Colon Carcinoma Metastatic in the Brain (tissue), 2 donors: ENCODE measurements around a stretch of chr1.

GRCh38 chr1:211648963-211649392 is 26.4 kb downstream of the NEK2 start:
- PRO-cap, 2 experiments: no peak in any of the 2 experiments

DNA sequence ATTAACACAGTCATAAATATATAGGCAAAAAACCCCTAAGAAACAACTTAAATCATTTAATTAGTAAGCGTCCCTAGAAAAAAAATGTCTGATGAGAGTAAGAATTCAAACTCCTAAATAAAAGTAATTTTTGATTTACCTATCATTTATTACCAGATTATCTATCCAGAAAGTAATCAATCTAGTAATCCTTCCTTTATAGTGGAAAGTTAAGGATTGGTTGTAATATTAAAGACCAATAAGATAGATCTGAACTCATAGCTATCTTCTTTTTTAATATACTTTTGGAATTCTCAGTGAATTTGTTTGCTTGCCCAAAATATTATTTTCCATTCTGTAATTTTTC is 71.0 kb upstream of the NEK2 start:
- PRO-cap, 2 experiments: no peak in any of the 2 experiments

DNA sequence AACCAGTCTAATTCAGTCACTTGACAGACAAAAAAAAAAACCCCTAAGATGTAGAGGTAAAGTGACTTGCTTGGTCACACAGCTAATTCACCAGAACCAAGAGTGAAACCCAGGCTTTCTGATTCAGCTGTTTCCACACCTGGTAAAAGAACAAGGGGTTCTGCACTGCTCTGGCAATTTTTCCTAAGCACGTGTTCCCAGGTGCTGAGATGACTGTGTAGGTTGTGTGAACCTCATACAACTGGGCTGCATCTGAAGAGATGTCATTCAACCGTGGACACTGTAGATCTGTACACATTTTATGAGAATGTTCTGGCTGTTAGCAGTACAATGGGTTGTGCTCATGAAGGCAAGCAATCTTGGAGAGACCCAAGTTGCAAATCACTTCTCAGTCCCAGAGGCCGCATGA is 95.5 kb downstream of the INTS7 start:
- PRO-cap, 2 experiments: no peak in any of the 2 experiments

- PRO-cap, 2 experiments: no peak in any of the 2 experiments
Observed at GRCh38 chr1:212067920-212068454, 32.4 kb downstream of the DTL start.

DNA sequence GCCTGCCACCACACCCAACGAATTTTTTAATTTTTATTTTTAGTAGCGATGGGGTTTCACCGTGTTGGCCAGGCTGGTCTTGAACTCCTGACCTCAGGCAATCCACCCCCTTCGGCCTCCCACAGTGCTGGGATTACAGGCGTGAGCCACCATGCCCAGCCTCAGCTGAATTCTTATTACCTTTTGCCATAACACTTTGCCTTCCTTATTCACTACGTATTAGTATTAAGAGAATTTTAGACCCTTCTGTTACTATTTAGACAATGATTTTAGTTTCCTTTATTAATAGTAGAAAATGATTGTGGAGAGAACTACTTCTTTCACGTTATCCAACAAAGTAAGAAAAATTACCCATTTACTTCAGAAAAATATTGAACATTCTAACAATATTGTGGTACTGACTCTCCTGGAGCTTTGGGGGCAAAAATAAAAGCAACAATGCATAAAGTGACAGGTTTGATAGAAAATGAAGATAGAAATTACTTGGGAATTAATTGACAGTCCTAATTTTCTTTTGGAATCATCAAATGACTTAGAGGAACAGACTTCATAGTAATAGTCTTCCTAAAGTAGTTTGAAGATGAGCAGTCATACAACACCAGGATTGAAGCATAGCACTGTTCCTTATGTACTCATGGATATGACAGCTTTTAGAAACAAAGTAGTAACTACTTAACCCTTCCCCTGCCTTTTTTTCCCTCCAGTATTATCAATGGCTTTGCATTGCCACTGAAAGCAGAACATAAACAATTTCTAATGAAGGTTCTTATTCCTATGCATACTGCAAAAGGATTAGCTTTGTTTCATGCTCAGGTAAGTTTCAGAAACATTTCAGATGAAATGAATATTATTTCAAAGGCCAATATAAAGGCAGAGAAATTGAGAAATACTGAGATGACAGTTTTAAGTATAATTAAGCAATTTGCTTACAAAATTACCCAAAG is 62.7 kb downstream of the PPP2R5A start:
- PRO-cap, 2 experiments: no peak in any of the 2 experiments

DNA sequence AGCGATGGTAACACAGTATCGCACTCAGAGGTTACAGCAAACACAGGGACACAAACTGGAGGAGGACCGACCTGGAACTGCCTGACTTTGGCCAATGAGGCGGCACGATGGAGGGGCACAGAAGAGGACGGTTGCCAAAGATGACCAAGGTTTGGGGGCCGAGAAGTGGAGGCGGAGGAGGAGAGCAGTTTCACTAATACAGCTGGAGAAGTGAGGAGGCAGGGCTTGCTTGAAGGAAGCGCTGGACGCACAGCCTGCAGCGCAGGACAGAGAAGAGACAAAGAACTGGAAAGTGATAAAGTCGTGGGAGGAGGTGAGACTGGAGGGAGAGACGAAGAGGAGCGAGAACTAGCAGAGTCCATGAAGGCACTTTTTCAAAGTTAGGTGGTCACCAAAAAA is 860 bp downstream of the PACC1 start:
- PRO-cap, 2 experiments: no peak in any of the 2 experiments

DNA sequence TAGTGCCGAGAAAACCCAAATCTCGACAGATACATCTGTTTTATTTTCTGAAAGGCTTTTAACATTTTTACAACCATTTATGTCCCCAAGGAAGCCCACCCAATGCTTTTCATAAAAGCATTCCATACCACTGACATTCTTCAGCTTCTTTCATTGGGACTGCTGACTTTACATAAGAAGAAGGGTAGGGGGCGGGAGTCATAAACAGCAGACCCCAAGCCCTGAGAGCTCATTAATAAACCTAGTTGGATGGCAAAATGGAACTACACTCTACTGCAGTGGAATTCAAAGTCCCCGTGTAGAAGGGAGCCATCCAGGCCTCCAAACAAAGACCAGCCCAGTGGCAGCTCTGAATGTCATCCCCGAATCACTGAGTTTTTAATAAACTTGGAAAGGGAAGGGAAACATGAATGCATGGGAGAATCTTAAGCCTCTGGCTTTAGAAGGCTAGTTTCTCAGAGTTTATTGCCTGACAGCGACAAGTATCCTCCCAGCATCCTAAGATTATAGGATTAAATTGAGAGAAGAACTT is 3.6 kb downstream of the ATF3 start:
- PRO-cap, 2 experiments: no peak in any of the 2 experiments

DNA sequence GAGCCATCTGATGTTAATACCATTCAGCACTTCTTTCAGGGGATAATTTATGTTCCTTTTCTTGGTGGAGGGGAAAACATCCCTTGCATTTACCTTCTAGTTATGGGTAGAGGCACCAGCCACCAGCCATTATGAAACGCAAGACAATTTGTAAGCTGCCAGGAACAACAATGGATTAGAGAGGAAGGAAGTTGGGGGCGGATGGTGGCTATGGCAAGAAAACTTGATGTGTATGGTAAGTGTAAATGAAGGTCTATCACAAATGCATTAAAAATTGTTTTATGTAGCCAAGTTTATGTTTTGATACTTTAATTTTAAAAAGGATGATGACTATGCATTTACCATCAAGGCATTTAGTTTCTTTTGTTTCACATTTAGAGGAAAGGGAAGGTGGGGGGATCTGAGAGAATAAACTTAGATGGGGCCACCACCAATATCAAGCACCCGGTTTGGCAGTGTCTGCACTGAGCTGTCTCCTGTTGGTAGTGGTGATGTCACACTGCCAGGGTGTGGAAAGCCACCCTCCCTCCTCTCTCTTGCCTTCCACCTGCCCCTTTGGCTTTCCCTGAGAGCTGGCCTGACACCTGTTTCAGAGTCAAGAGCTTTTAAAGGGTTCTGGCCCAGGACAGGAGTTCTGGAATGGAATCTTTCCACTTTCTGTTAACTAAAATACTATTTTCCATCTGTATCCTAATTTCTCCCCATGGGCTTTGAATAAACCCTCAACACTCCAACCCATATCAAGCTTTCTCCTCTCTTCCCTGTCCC is 2.5 kb upstream of the GARIN4 start:
- PRO-cap, 2 experiments: no peak in any of the 2 experiments

DNA sequence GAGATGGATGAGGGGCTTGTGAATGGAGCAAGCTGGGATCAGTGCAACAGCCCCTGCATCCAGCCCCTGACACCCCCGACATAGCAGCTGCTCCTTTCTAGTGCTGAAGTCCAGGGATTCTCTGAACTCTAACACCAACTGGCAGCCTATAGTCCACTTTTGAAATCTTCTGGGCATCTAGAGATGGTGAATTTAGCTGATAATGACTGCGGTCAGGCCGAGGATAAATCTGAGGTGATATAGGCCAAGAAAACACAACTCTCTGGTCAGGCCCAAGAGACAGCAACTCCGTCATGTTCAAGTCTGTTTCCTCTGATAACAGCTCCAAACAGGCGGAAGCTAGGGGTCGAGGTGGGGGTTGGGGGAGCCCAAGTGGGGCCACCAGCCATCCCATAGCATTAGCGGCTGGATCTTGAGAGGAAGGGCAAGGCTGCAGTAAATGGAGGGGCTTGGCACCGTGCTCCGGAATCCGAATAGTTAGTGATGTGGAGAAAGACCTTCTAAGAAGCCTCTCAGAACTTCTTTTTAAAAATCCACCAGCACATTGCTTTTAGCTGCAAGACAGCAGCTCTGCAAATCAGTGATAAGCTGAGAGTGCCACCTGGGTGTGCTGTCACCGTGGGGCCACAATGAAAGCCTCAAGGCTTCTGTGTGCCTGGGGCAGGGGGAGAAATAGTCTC is 11.4 kb downstream of the GARIN4 start:
- PRO-cap, 2 experiments: no peak in any of the 2 experiments

DNA sequence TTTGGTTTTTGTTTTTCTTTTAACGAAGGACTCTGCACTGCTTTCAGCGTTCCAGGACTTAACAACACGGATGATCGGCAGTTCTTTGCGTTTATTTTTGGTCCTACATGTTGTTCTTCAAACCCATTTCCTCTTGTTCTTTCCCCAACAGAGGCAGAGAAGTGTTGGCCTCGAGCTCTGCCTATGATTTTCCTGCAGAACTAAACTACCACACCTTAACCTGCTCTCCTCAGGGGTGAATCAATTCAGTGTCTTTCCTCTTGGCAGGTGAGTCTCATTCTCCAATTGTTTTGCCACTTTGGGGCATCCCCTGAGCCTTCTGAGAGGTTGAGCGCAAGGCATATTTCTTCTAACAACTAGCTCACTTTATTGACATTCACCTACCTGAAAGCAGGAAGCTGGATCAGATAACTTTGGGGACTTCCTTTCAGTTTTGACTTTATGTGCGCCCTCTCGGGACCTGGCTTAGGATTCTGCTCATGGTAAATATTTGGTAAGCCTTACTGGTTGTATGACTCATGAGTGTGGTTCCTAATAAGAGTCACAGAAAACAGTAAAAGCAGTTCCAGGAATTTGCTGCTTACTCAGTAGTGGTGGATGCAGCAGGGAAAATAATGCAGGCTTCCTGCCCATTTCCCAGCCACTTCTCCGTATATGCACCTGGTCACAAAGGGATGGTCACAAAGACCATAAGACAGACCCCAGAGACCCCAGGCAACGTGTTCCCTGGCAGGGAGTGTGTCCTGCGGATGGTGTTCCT is 21.8 kb upstream of the BATF3 start:
- PRO-cap, 2 experiments: no peak in any of the 2 experiments

GRCh38 chr1:212914156-212914455 is 36.2 kb upstream of the VASH2 start:
- PRO-cap, 2 experiments: no peak in any of the 2 experiments

GRCh38 chr1:213014504-213015357 is 936 bp downstream of the ANGEL2 start:
- PRO-cap, 2 experiments: no peak in any of the 2 experiments

DNA sequence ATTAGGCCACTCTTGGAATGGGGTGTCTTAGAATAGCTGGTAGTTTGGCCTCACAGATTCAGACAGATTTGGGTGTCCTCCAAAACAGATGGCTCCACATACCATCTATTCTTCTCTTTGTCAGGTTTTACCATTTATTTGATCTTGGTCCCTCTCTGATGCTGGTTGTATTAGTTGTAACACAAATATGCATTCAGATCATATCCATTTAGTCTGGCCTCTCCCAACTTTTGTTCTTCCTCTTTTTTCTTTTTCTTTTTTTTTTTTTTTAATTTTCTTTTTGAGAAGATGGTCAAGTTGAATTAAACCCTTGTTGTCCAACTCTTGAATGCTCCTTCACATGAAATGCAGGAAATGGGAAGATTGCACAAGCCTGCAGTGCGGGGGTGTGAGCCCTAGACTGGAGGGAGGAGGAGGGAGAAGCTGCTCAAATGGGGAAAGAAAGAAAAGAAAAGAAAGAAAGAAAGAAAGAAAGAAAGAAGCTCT is 275.8 kb downstream of the RPS6KC1 start:
- PRO-cap, 2 experiments: no peak in any of the 2 experiments

GRCh38 chr1:213372069-213372622 is 321.1 kb downstream of the RPS6KC1 start:
- PRO-cap, 2 experiments: no peak in any of the 2 experiments

- PRO-cap, 2 experiments: no peak in any of the 2 experiments
Observed at GRCh38 chr1:213984912-213985930, 2.6 kb upstream of the PROX1 start.

GRCh38 chr1:213987438-213987912 is 298 bp upstream of the PROX1 start:
- PRO-cap, 2 experiments: peak in 2 of 2 experiments; most common plus-strand start chr1:213987584 (in 1); most common minus-strand start chr1:213987639 (in 2)

DNA sequence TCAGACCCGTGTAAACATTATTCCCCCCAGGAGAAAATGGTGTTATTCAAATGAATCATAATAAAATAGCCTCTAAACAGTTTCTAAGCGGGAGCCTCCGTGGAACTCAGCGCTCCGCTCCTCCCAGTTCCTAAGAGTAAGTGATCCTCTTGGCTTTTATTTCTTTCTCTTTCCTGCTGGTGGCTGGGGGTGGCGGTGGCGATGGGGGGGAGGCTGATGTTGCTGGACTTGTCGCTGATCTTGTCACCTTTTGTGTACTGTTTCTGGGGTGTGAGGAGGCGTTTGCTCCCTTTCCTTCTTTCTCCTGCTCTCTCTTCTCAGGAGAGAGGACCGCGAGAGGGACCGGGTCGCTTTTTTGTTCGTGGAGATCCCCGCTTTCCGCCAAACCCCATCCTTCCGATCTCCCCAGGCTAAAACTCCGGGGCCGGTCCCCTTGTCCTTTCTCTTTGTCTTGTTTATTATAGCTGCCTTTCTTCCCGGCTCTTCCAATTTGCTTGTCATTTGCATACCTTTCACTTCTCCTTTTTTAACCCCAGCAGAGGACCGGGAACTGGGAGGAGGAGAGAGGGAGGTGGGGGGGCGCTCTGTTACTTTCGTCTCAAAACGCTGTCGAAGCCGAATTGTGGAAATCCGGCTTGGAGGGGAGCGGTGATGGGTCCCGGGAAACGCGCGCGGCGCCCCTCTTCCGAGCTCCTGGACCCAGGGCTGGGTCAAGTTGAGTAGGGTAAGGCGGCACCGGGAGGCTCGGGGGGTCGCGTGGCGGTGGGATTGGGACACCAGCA is 1.0 kb downstream of the PROX1 start:
- PRO-cap, 2 experiments: peak in 2 of 2 experiments; most common plus-strand start position 198 of the sequence (in 1); most common minus-strand start position 132 of the sequence (in 2)

GRCh38 chr1:214014718-214015203 is 27.0 kb downstream of the PROX1 start:
- PRO-cap, 2 experiments: no peak in any of the 2 experiments

DNA sequence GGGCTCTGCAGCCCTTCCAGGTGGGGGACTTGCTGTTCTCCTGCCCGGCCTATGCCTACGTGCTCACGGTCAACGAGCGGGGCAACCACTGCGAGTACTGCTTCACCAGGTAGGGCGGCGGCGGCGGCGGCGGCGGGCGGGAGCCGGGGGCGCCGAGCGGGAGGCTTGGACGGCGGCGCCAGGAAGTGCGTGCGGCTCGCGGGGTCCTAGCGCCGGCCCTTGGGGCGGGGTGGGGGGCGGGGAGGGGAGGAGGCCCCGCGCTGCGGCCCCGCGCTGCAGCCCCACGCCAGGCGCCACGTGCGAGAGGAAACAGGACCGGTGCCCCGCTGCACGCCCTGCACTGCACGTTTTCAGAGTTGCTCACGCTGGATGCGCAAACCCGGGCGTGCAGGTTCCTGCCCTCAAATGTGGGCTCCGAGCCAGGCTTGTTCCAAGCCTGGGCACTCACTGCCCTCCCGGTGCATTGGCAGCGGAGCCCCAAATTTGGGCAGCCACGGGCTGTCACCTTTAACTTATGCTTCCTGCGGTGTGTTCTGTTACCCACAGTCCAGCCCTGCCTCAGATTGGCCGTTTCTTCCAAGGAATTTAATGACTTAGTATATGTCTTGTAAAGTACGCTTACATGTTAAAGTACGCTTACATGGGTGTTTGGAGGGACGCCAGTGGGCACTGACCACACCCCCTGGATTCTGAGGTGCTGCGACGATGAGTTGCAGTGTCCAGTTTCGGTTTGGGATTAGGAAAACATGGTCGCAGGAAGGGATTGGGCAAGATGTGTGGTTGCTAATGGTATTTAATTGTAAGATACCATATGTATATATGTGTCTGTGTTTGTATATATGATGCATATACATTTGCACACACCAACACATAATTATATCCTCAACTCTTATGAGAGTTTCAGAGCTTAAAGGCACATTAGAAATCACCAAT is 626 bp downstream of the SMYD2 start:
- PRO-cap, 2 experiments: peak in 1 of 2 experiments; most common plus-strand start position 302 of the sequence (in 1); most common minus-strand start position 99 of the sequence (in 1)

DNA sequence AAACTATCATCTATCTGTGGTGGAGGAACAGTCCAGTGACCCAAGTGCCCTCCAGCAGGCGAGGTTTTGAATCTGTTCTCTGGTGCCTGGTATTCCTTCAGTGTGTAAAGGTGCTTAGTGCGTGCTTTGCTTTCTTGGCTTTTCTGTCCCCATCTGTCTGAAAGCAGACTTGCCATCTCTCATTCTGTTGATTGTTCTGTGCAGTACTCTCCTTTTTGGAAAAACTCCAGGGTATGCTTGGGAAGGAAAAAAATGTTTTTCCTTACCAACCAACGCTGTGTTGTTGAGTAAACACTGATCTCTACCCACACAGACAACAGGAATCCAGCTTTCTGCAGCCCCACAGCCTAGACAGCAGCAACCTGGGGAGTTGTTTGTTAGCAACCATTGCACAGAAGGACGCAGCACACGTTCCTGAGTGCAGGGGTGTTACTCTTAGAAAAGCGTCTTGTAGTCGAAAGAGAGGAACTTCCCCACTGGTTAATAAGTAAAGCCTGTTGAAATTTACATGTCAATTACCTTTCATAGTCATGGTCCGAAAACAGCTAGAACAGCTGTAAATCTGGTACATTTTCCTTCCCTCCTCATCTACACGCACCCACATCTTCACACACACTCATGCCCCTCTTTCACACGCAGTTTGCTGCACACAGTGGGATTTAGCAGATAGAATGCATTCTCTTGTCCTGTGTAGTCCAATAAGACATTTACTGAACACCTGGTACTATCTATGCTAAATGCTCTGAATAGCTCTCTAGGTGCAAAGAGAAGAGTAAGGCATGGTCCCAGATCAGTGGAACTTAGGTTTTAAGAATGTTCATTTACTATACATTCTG is 56.6 kb downstream of the SMYD2 start:
- PRO-cap, 2 experiments: no peak in any of the 2 experiments